Lung (tissue), 4 donors: ENCODE results near the gene ISLR2.

DNA sequence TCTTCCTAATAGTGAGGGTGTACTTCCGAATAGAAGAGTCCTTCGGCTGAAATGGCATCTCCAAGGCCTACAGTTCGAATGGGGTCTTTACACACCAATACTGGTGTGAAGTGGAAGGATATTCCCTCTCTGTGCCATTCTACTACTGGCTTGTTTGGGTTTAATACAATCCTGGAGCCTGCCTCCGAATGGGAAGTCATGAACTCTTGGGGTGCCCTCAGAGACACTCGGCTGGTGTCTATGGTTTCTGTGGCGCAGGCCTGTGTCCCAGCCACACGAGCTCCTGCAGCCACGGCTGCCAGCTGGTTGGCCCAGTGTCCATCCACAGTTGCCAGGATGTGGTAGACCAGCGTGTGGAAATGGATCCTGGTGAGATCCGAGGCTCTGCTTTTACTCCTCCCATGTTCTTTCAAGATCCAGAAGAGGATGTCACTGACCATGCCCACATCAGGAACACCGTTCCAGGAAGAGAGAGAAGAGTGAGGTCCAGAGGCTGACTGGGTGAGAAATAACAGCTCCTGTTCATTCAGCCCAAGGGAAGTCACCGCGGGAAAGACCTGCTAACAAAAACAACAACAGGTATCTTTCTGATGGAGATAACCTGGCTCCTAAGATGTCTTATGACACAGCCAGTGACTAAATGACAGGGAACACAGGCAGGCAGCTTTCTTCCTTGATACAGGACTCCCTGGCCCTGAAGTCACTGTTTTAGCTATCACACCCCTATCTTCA is 31.1 kb downstream of the ADPGK start:
- PRO-cap = no peak
- RAMPAGE, long total RNA = no peak
- RRBS = no CpG with 5 or more reads among the region's 13 CpGs

DNA sequence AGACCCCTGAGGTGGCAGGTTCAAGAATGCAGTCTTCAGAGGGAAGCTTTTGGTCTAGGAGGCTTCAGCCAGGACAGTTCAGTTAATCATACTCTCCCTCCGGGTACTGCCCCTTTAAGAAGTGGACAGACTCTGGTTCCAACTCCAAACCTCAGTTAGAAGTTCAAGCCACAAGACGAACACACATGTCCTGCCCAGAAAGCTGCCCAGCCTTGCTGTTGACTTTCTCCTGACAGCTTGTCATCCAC is 81.0 kb upstream of the NEO1 start:
- PRO-cap = no peak
- RAMPAGE, long total RNA = no peak
- RRBS = no CpG with 5 or more reads among the region's 2 CpGs

GRCh38 chr15:73634122-73634728 is 1.0 kb upstream of the NPTN start:
- PRO-cap = no peak
- RAMPAGE, long total RNA = no peak
- RRBS = no CpG with 5 or more reads among the region's 5 CpGs

DNA sequence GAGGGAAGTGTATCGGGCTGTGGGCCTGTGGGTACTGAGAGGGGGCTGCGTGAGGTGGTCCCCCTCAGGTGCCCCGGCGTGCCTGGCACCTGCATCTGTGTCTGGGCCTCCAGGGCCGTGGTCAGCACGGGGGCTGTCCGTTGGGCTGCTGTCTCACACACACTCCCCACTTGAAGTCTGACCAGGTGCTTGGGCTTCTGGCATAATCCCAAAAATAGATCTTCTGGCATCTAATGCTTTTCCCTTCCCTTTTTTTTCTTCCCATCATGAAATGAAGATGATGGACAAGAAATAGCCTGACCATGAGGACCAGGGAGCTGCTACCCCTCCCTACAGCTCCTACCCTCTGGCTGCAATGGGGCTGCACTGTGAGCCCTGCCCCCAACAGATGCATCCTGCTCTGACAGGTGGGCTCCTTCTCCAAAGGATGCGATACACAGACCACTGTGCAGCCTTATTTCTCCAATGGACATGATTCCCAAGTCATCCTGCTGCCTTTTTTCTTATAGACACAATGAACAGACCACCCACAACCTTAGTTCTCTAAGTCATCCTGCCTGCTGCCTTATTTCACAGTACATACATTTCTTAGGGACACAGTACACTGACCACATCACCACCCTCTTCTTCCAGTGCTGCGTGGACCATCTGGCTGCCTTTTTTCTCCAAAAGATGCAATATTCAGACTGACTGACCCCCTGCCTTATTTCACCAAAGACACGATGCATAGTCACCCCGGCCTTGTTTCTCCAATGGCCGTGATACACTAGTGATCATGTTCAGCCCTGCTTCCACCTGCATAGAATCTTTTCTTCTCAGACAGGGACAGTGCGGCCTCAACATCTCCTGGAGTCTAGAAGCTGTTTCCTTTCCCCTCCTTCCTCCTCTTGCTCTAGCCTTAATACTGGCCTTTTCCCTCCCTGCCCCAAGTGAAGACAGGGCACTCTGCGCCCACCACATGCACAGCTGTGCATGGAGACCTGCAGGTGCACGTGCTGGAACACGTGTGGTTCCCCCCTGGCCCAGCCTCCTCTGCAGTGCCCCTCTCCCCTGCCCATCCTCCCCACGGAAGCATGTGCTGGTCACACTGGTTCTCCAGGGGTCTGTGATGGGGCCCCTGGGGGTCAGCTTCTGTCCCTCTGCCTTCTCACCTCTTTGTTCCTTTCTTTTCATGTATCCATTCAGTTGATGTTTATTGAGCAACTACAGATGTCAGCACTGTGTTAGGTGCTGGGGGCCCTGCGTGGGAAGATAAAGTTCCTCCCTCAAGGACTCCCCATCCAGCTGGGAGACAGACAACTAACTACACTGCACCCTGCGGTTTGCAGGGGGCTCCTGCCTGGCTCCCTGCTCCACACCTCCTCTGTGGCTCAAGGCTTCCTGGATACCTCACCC is 29.0 kb downstream of the CD276 start:
- PRO-cap = no peak
- RAMPAGE, long total RNA = no peak
- RRBS = no CpG with 5 or more reads among the region's 19 CpGs

DNA sequence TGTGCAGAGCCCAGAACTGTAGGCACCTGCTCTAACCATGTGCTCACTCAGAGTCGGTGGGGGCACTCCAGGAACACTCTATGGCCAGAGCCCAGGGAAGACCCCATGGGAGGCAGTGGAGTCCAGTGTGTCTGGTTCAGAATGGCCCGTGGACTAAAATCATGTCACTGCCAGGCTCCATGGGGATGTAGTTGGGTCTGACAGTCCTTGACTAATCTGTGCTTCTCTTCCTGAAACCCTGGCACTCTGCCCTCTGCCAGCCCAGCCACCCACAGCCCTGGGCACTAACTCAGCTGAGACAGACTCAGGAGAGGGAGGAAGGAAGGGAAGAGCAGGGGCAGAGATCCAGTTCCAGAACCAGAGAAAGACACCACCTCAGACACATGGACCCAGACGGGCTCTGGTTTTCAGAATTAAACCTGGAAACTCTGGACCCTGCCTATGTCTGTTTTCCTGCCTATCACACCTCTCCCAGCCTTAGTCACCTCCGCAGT is 56.6 kb upstream of the INSYN1 start:
- PRO-cap = no peak
- RAMPAGE, long total RNA = no peak
- RRBS = no CpG with 5 or more reads among the region's 4 CpGs

DNA sequence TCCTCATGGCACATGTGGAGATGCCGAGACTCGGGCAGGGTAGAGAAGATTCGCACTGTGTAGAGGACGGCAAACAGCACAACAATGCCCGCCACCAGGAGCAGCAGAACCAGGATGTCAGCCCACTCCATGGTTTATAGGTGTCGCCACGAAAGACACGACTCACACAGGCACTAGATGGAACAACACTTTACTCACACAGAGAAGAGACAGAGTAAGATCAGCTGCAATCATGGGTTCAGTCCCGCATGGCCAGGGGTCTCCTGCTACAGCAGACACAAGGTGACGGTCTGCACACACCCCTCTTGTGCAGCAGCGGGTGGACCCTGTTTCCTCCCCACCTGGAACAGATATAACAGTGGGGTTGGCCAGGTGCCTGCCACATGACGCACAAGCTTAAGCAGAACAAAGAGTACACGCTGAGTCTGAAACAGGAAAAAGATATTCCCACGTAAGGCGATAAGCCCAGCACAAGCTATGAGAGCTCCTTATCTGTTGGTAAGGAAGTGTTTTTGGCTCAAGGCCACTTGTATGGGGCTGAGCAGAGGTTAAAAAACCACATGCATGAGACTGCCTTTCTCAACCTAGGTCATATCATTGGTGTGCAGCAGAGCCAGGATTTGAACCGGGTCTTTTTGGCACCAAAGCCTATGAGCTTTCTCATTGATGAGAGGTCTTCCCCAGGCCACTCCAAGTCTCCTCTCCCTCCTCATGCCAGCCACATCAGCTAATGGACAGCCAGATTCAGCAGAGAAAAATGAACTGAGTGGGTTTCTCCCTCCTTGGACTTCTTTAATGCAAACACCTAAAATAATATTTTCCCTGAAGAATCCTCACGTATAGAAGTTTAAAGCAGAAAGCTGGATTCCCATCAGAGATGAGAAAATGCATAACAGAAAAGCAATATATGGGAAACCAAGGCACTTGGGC is 2.3 kb upstream of the TBC1D21 start:
- PRO-cap = no peak
- RAMPAGE, long total RNA = no peak
- RRBS = no CpG with 5 or more reads among the region's 17 CpGs

- PRO-cap = no peak
- RAMPAGE, long total RNA = no peak
- RRBS = 3% methylated on average over 28 of the region's 60 CpGs
These were observed 788 bp downstream of the LOXL1 start for GRCh38 chr15:73927025-73927474.

- PRO-cap = no peak
- RAMPAGE, long total RNA = no peak
- RRBS = no CpG with 5 or more reads among the region's 67 CpGs
These were observed at the start of gene ISLR2 for GRCh38 chr15:74129789-74130734. ISLR2 (plus strand) TSS chr15:74130586.

GRCh38 chr15:74179819-74180680 is 6.5 kb downstream of the ISLR start:
- PRO-cap = no peak
- RAMPAGE, long total RNA = no peak
- RRBS = 64% methylated on average over 2 of the region's 14 CpGs

DNA sequence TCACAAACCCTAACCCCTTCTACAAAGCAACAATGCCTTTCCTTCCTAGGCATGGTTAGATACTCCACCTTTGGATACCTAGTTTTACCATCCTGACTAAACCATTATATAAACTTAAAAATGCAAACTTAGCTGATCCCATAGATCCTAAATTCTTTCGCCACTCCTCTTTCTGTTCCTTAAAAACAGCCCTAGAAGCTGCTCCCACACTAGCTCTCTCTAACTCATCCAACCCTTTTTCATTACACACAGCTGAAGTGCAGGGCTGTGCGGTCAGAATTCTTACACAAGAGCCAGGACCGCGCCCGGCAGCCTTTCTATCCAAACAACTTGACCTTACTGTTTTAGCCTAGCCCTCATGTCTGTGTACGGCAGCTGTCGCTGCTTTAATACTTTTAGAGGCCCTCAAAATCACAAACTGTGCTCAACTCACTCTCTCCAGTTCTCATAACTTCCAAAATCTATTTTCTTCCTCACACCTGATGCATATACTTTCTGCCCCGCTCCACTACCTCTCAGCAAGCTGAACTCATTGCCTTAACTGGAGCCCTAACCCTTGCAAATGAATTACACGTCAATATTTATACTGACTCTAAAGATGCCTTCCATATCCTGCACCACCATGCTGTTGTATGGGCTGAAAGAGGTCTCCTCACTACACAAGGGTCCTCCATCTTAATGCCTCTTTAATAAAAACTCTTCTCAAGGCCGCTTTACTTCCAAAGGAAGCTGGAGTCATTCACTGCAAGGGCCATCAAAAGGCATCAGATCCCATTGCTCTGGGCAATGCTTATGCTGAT is 9.8 kb downstream of the CYP11A1 start:
- PRO-cap = no peak
- RAMPAGE, long total RNA = no peak
- RRBS = no CpG with 5 or more reads among the region's 10 CpGs

GRCh38 chr15:74369002-74369518 is 1.6 kb upstream of the CYP11A1 start:
- PRO-cap = no peak
- RAMPAGE, long total RNA = no peak
- RRBS = no CpG with 5 or more reads among the region's 6 CpGs

DNA sequence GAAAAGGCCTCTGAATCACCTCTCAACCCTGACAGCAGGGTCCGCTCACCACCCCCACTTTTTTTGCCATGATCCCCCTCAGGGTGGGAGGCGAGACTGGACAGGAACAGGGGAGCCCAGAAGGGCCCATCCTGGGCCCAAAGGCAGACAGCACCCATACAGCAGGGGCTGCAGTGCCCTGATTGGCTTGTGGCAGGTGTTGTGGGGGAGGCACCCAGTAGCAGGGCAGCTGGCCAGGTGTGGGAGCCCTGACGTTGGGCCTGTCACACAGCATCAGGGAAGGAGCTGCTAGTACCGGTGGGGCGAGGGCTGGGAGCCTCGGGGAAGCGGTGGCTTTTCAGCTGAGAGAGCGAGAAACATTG is 19.6 kb upstream of the CYP11A1 start:
- PRO-cap = no peak
- RAMPAGE, long total RNA = no peak
- RRBS = 54% methylated on average over 4 of the region's 8 CpGs

GRCh38 chr15:74396346-74396880 is 29.0 kb upstream of the CYP11A1 start:
- PRO-cap = no peak
- RAMPAGE, long total RNA = no peak
- RRBS = no CpG with 5 or more reads among the region's 12 CpGs

- PRO-cap = no peak
- RAMPAGE, long total RNA = no peak
- RRBS = no CpG with 5 or more reads among the region's 7 CpGs
These were observed 36.9 kb upstream of the CLK3 start for GRCh38 chr15:74578581-74579241.

DNA sequence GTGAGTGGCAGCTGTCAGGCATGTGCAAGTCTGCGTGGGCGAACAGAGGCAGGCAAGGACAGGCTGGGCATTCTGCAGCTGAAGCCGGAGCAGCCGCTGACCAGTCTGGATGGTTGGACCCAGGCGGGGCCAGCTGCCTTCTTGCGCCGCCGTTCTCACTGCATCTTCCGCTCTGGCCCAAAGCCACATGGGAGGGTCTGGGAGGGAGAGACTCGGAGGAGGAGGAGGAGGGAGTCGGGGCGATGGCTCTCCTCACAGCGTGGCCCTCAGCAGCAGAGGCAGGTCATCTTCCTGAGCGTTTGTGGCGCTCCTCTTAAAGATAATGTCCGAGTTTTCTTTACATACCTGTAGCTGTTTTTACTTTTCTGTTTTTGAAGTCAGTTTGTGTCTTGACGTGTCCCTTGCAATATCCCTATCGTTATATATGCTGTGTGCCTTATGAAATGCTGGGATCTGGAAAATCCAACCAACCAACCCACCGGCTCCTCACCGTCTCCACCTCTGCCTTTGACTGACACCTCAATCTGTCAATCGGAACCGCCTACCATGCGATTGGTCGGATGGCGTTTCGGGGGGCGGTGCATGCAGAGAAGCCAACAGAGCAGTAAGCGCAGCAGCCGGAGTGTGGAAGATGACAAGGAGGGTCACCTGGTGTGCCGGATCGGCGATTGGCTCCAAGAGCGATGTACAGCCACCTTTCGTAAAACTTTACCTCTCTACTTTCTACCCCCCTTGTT is 6.1 kb downstream of the CLK3 start:
- PRO-cap = no peak
- RAMPAGE, long total RNA = no peak
- RRBS = no CpG with 5 or more reads among the region's 34 CpGs

GRCh38 chr15:74625347-74625758 is 9.7 kb downstream of the CLK3 start:
- PRO-cap = no peak
- RAMPAGE, long total RNA = no peak
- RRBS = no CpG with 5 or more reads among the region's 7 CpGs

DNA sequence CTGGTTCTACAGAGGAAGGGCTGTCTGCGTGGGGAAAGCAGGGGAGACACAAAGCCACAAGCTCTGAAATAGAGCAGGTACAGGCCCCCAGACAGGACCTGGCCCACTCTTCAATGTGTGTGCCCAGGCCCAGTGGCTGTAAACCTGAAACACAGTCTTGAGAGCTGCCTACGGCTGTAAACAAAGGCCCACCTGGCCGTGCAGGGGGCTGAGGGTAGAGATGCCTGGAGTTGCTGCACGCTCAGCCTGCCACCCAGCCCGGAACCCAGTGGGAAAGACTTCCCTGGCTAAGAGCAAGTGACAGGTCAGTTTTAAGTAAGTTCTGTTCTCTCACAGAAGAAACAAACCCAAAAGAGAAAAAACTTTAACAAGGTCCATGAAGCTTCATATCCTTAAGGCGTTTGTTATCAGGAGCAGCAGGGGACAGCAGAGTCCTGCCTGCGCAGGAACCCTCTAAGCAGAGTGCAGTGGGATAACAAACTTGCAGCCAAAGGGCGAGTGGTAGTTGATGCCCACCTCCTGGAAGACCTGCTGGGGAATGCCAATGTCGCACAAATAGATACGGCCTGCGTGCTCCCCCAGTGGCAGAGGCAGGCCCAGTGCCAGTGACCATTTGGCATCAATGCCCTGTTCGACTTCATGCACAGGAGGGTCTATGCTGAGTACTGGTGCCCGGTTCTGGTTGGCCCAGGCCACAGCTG is 16.7 kb downstream of the CLK3 start:
- PRO-cap = no peak
- RAMPAGE, long total RNA = no peak
- RRBS = no CpG with 5 or more reads among the region's 13 CpGs

- PRO-cap = no peak
- RAMPAGE, long total RNA = no peak
- RRBS = no CpG with 5 or more reads among the region's 7 CpGs
These were observed 7.1 kb downstream of the SCAMP2 start for GRCh38 chr15:74865999-74866539.

DNA sequence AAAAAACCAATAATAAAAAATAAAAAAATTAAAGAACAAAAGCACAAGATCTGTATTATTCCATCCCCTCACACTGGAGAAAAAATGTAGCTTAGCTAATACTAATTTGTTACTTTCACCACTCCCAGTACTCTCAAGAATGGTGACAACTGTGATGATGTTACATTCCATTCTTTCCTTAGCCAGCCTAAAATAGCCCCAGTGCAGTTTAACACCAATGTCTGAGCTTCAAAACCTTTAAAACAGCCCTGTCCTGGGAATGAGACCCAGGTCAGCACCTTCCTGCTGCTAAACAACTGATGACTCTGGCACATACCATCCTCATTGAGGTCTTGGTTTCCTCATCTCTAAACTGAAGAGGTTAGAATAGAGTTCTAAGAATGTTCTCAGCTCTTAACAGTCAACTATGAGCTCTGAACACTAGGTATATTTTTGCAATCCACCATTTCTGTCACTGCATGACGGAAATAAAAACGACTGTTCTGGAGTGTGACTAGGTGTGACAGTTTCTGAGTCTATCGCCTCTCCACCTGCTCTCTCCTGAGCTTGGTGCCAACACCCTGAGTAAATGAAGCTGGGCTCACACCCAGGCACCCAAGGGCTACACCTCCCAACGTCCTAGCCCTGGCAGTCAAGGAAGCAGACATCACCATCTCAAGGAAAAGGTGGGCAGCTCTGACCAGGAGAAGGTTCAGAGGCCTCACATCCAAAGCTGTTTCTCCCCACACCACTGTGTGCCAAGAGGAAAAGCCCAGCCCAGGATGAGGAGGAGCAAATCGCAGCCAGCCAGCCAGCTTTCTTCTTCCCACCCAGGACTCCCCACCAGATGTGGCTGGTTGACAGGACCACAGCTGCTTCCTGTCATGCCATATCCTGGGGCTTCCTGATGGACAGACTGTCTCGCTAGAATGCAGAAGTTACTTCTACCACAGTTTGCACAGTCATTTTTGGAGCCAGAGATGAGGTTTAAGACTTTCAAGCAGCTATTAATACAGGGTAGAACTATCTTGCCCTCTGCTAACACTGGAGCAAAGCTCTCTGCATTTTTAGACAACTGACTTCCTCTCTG is 3.5 kb downstream of the SCAMP2 start:
- PRO-cap = no peak
- RAMPAGE, long total RNA = no peak
- RRBS = no CpG with 5 or more reads among the region's 6 CpGs

- PRO-cap = no peak
- RAMPAGE, long total RNA = no peak
- RRBS = no CpG with 5 or more reads among the region's 2 CpGs
These were observed 4.3 kb downstream of the COX5A start for GRCh38 chr15:74933562-74933931.